Uterus (tissue), 7 donors: ENCODE data around the genes GIT2 and PPP1CC.

GRCh38 chr12:109995202-109996162 lies 686 bp downstream of the GIT2 start:
- PRO-cap, 4 experiments: no peak in any of the 4 experiments
- RAMPAGE, long total RNA, 2 experiments: no peak in any of the 2 experiments
- RRBS: 10% methylated on average over 19 of the region's 42 CpGs

DNA sequence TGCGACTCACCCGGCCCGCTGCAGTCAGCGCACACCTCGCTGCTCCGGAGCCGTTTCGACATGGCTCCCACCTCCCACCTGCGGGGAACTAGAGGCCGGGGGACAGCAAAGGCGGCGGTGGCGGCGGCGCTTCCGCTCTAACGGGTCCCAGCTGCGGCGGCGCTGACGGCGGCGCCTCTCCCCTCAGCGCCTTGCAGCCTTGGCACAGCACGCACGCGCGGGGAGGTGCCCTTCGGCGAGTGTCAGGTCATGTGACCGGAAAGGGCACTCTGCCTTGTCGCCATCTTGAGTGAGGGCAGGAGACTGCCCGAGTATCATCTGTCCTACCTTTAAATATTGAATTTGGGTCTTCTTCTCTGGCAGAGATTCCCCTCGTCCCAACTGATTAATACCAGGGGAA lies at the start of gene GIT2:
GIT2 (minus strand) TSS at position 206 of the 400 bp plus-strand sequence.
- PRO-cap, 4 experiments: peak in 4 of 4 experiments; most common plus-strand start position 277 of the sequence (in 1); most common minus-strand start position 193 of the sequence (in 2)
- RAMPAGE, long total RNA, 2 experiments: start-site peak on the minus strand in 1 of 2 experiments, centred at position 182 of the sequence, 77 reads per replicate
- RRBS: 2% methylated on average over 5 of the region's 34 CpGs

GRCh38 chr12:110060167-110060781 lies 12.0 kb upstream of the C12orf76 start:
- PRO-cap, 4 experiments: peak in 1 of 4 experiments; most common plus-strand start chr12:110060478 (in 1)
- RAMPAGE, long total RNA, 2 experiments: no peak in any of the 2 experiments
- RRBS: no CpG with 5 or more reads among the region's 6 CpGs

DNA sequence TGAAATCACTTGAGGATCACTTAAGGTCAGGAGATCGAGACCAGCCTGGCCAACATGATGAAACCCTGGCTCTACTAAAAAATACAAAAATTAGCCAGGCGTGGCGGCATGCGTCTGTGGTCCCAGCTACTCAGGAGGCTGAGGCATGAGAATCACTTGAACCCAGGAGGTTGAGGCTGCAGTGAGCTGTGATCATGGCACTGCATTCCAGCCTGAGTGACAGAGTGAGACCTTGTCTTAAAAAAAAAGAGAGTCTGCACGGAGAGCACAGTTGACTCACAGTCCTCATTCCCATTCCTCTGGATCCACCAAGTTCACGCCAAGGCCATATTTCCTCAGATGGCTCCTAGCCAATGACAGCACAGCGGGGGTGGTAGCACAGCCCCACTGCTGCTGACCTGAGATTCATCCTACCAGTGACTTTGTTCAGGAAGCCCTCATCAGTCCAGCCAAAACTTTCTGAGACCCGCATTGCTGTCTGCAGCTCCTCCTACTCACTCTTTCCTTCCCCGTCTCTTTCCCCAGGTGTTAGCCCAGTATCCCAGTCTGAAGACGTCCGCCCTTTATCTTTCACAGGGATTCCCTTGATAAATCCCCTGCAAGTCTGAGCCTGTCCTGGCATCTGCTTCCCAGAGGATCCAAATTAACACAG lies 16.4 kb upstream of the IFT81 start:
- PRO-cap, 4 experiments: peak in 2 of 4 experiments; most common plus-strand start position 452 of the sequence (in 2)
- RAMPAGE, long total RNA, 2 experiments: no peak in any of the 2 experiments
- RRBS: no CpG with 5 or more reads among the region's 11 CpGs

GRCh38 chr12:110340605-110341120 lies 59.6 kb downstream of the ATP2A2 start:
- PRO-cap, 4 experiments: no peak in any of the 4 experiments
- RAMPAGE, long total RNA, 2 experiments: no peak in any of the 2 experiments
- RRBS: 87% methylated on average over 3 of the region's 21 CpGs

DNA sequence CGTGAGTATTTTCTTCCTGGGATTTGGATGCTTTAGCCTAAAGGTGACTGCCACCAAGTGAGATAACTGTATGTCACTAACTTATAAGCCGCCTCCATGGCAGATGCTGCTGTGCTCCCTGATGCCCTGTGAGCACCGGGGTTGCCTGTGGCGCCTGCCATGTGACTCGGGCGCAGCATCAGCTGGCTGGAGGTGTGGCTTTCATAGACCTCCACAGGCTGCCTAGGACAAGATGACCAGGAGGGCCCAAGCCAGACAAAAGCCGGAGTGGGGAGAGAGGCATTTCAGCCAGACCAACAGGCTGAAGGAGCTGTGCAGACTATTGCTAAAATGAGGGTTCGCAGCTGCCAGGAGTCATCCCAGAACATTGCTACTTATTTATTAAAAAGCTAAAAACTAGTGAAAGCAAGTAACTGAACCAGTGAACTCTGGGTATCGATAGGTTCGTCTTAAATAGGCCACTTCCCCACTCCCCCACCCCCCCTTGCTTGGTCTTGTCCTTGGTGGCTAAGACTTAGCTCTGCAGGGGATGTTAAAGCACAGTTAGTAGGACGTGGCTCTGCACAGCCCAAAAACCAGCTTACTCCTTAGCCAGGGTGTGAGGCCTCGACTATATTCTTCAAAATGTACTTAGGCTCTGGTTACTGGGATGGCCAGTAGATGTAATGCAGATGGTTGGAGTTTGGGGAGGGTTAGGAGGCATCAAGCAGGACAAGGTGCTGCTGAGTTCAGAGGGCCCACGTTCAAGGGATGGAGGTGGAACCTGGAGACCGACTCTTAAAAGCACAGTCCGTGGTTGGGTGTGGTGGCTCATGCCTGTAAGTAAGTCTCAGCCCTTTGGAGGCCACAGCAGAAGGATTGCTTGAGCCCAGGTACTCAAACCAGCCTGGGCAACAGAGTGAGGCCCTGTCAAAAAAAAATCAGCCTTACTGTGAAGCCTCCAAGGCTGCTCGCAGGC lies 55.4 kb downstream of the ANAPC7 start:
- PRO-cap, 4 experiments: no peak in any of the 4 experiments
- RAMPAGE, long total RNA, 2 experiments: no peak in any of the 2 experiments
- RRBS: 91% methylated on average over 3 of the region's 16 CpGs

- PRO-cap, 4 experiments: no peak in any of the 4 experiments
- RAMPAGE, long total RNA, 2 experiments: no peak in any of the 2 experiments
- RRBS: no CpG with 5 or more reads among the region's 13 CpGs
Observed at GRCh38 chr12:110694153-110694939, 5.4 kb upstream of the HVCN1 start.

DNA sequence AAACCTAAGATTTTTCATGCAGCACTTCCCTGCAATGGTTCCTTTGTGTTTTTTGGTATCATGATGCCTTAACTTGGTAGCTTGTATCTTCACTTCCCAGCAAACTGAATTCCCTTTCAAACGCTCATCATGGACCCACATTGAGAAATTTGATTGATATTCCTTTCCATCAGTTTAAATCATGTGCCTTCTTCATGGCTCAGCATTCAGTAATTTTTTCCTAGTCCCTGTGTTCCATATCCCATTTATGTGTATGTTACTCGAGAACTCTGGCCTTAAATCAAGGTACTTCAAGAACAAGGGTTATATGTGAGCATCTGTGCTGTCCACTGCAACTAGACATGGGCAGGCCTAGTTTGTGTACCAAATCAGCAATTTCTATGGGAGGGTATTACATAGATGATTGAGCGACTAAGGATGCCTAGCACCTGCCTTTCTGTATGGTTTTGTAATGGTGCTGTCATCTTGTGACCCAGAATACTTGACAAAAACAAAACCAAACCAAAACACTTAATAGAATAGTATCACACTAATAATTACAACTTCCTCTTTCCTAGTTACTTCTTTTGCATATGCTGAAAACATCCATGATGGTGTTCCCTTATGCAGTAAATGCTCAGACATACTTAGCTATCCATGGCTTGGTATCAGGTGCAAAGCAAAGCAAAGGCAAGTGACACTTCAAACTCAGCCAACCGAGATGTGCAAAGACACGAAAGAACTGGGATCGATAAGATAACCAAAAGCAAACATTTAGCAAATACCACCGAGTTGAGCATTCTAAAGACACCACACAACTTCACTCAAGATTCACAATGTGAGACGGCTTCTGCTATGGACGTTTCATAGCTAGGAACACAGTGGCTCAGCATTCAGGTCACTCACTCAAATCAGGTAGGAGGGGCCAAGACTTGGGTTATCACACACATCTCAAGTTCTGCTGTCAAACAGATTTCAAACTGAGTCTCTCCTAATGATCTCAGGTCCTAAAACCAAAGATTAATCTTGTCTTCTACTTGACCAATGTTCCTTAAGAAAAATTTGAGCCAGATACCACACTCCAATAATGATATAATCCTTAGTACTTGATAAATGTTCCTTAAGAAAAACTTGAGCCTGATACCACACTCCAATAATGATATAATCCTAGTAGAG lies 24.4 kb downstream of the PPP1CC start:
- PRO-cap, 4 experiments: no peak in any of the 4 experiments
- RAMPAGE, long total RNA, 2 experiments: no peak in any of the 2 experiments
- RRBS: no CpG with 5 or more reads among the region's 9 CpGs

- PRO-cap, 4 experiments: no peak in any of the 4 experiments
- RAMPAGE, long total RNA, 2 experiments: no peak in any of the 2 experiments
- RRBS: no CpG with 5 or more reads among the region's 4 CpGs
Observed at GRCh38 chr12:110738506-110738911, 4.2 kb downstream of the PPP1CC start.

DNA sequence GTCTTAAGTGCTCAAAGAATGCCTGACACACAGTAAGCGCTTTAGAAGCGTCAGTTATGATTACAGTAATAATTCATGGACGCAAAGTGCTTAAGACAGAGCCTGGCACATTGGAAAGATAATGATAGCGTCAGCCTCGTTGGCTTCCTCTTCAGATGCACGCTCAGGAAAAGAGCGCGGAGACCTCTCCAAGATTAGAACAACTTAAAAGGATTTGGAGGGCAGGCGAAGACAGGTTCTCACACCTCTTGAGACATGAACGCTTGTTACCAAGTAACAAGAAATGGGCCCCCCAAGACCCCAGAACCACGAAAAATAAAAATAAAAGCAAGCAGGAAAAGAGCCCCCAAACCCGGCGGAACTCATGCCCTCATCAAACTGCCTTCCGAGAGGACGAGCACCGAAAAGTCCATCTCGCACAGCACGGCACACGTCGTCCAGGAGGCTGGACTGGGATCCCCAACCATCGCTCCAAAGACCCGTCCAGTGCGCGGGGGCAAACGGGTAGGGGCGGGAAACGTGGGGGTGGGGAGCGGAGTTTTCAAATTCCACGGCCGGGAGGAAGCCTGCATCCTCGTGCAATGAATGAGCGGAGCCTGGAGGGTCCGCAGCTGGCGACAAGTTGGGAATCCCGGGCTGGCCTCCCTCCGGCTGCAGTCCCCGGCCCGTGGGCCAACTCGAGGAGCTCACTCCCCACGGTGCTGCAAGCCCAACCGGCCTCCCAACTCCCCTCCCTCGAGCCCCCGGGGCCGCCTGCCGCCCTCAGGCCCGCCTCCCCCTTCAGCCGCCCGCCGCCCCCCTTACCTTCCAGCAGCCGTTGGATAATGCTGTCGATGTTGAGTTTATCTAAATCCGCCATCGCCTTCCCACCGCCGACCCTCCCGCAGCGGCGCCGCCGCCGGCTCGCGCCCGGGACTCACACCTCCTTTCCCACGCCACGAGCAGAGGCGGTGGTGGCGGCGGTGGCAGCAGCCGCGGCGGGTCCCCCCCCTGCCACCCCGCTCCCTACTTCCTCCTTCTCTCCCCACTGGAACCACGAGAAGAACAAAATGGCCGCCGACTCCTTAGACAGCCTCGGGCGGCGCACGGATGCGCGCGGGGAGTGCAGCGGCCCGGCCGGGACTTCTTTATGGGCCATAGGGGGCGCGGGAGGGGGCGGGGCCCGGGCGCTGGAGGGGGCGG lies at the start of gene PPP1CC:
PPP1CC (minus strand) TSS at position 1,043 of the 1,182 bp plus-strand sequence.
- PRO-cap, 4 experiments: peak in 4 of 4 experiments; most common plus-strand start position 148 of the sequence (in 1); most common minus-strand start position 1,037 of the sequence (in 3)
- RAMPAGE, long total RNA, 2 experiments: start-site peak on the minus strand in 1 of 2 experiments, centred at positions 827 to 1,009 of the sequence, 20 to 156 reads per replicate
- RRBS: 6% methylated on average over 16 of the region's 92 CpGs

GRCh38 chr12:110860832-110861507 lies 14.2 kb downstream of the CCDC63 start:
- PRO-cap, 4 experiments: no peak in any of the 4 experiments
- RAMPAGE, long total RNA, 2 experiments: no peak in any of the 2 experiments
- RRBS: no CpG with 5 or more reads among the region's 10 CpGs

GRCh38 chr12:111107640-111108069 lies 73.7 kb downstream of the CUX2 start:
- PRO-cap, 4 experiments: no peak in any of the 4 experiments
- RAMPAGE, long total RNA, 2 experiments: no peak in any of the 2 experiments
- RRBS: no CpG with 5 or more reads among the region's 3 CpGs

- PRO-cap, 4 experiments: no peak in any of the 4 experiments
- RAMPAGE, long total RNA, 2 experiments: no peak in any of the 2 experiments
- RRBS: no CpG with 5 or more reads among the region's 10 CpGs
Observed at GRCh38 chr12:111313788-111314214, 55.1 kb downstream of the PHETA1 start.

- PRO-cap, 4 experiments: peak in 1 of 4 experiments; most common plus-strand start chr12:111367875 (in 1)
- RAMPAGE, long total RNA, 2 experiments: no peak in any of the 2 experiments
- RRBS: no CpG with 5 or more reads among the region's 7 CpGs
Observed at GRCh38 chr12:111367673-111368139, 1.2 kb downstream of the PHETA1 start.

DNA sequence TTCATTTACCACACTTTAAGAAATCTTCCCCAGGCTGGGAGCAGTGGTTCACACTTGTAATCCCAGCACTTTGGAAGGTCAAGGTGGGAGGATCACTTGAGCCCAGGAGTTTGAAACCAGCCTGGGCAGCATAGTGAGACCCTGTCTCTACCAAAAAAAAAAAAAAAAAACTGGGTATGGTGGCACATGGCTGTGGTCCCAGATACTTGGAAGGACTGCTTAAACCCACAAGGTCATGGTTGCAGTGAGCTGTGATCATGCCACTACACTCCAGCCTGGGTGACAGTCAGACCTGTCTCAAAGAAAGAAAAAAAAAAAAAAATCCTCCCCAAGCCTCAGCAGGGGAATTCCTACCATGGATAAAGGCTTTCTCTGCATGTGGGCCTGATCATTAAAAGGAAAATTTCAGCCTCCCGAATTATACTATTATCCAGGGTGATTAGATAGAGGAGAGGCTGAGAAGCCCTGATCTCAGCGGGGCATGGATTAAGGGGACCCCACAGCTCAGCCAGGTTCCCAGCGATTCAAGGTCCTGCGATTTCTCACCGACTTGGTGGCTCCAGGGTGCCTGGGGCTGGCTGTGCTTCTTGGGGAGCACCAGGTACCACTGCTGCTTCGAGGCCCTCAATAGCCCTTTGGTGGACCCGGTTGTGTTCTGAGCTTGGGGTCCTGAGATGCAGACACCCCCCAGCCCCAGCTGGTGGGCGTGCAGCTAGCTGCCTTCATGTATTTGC lies 5.5 kb downstream of the SH2B3 start:
- PRO-cap, 4 experiments: no peak in any of the 4 experiments
- RAMPAGE, long total RNA, 2 experiments: no peak in any of the 2 experiments
- RRBS: no CpG with 5 or more reads among the region's 8 CpGs

GRCh38 chr12:111444629-111445358 lies 39.1 kb downstream of the SH2B3 start:
- PRO-cap, 4 experiments: peak in 2 of 4 experiments; most common plus-strand start chr12:111445139 (in 2)
- RAMPAGE, long total RNA, 2 experiments: no peak in any of the 2 experiments
- RRBS: no CpG with 5 or more reads among the region's 10 CpGs

DNA sequence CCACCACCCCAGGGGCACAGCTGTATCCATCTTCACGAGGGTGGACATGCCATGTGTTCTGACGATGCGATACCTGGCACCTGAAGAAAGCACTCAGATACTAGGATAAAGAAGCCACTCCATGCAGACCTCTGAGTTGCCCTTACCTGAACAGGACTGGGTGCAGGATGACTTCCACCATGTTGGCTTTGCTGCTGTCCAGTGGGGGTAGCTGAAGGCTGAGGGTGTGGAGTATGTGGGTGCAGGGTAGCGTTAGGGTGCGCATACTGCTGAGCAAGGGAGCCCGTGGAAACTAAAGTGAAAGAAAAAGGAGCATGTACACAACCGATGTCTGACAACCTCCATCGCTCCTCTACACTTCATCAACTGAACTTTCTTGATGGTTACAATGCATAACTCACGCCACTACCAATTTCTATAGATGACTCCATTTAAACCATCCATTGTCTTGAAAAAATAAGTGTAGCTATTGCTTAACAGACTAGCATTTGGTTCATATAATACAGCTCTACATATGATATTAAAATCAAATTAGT lies 51.4 kb downstream of the SH2B3 start:
- PRO-cap, 4 experiments: no peak in any of the 4 experiments
- RAMPAGE, long total RNA, 2 experiments: no peak in any of the 2 experiments
- RRBS: no CpG with 5 or more reads among the region's 9 CpGs

GRCh38 chr12:111488110-111488909 lies 82.6 kb downstream of the SH2B3 start:
- PRO-cap, 4 experiments: no peak in any of the 4 experiments
- RAMPAGE, long total RNA, 2 experiments: start-site peak on the minus strand in 1 of 2 experiments, at chr12:111488664-111488782 at its widest, 20 reads per replicate
- RRBS: no CpG with 5 or more reads among the region's 6 CpGs

DNA sequence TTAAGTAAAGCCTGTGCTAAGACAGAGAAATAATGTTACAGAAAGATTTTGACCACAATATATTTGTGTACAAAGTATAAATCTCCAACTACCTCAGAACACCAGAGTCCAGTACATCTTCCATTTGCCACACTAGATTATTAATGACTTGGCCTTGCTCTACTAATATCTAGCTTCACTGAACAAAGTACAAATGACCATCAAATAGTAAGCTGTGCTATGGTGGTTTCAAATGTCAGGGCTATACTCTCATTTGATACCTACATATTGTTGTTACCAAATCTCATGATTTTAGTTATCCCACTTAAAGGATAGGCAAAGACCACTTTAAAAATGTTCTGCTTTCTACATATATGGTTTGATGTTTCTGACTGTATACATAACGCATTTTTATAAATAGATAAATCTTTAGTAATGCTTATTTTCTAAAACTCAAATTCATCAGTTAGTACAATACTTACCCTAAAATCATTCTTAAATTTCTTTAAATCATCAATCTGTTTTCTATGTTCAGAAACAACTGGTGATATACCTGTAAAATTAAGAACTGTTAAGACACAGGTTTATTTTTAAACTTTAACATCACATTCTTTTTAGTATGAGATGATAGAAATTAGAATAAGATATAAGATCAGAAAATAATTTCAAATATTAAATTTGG lies 89.9 kb downstream of the ATXN2 start:
- PRO-cap, 4 experiments: no peak in any of the 4 experiments
- RAMPAGE, long total RNA, 2 experiments: no peak in any of the 2 experiments
- RRBS: no CpG with 5 or more reads among the region's 1 CpG

GRCh38 chr12:111532715-111533518 lies 66.2 kb downstream of the ATXN2 start:
- PRO-cap, 4 experiments: no peak in any of the 4 experiments
- RAMPAGE, long total RNA, 2 experiments: no peak in any of the 2 experiments
- RRBS: no CpG with 5 or more reads among the region's 5 CpGs